ENCODE data around the genes SGSH and NDUFAF8.

- PRO-cap = bidirectional peak, plus-strand start at chr17:80187804, minus-strand start at chr17:80187693
Measured at GRCh38 chr17:80187474-80188165, 17.8 kb downstream of the CARD14 start.

DNA sequence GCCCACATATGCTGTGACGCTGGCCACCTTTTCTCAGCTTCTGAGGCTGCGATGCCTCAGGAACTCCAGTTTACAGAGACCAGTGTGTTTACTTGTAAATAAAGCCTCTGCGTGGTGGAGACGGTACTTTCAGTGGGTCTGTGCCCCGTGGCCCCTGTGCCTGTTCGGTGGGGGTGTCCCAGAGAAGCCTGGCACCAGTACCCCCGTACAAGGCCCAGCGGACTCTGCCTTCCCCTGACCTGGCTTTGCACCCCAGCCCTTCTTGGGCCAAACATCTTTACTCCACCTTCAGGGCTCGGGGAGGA lies 11.3 kb downstream of the SGSH start:
- PRO-cap = no peak

GRCh38 chr17:80220033-80220591 lies at the start of gene SGSH:
Gene SGSH (minus strand): TSS chr17:80220333.
- PRO-cap = bidirectional peak, plus-strand start at chr17:80220427, minus-strand start at chr17:80220360

- PRO-cap = no peak
Measured at GRCh38 chr17:80419421-80419747, 4.4 kb downstream of the ENDOV start.

GRCh38 chr17:80601169-80601512 lies 56.5 kb downstream of the RPTOR start:
- PRO-cap = no peak

- PRO-cap = no peak
Measured at GRCh38 chr17:80738183-80738682, 193.6 kb downstream of the RPTOR start.

DNA sequence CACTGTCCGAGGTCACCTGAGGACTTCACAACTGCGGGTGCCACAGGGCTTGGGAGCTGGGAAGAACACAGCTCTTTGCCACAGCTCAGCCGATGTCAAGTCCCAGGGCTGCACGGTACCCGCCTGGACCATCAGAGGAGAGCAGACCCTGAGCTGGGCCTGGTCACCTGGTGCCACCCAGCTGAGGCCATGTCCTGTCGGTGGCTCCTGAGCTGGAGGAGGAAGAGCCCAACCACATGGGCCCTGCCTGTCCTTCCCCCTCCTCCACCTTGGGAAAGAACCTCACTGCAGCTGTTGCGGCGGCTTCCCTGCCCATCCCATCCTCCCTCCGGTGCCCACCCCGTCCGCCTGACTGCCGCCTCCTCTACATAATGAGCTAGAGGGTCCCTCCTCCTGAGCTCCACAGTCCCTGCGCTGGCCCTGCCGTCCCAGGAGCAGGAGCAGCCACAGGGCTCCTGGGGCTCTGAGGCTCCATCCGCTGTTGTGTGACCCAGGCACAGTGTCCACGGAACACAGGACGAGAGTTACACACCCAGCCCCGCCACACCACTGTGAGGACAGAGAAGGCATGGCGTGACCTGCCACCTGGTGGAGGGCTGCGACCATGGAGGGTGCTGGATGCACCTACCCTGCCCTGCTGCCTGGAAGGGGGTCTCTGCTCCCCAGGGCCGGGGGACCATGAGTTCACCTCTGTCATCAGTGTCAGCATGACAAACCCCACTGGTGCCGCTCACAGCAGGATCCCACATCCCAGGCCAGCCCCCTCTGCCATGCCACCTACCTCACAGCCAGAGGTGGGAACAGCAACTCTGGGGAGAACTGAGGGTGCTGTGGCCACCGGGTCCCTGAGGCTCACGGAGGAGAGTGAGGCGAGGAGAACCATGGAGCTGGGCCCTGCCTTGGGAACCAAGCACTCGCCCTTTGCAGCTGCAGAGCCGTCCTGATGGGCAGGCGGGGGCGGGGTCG lies 21.4 kb upstream of the CHMP6 start:
- PRO-cap = no peak

- PRO-cap = no peak
Measured at GRCh38 chr17:81019238-81019646, 15.7 kb upstream of the BAIAP2 start.

DNA sequence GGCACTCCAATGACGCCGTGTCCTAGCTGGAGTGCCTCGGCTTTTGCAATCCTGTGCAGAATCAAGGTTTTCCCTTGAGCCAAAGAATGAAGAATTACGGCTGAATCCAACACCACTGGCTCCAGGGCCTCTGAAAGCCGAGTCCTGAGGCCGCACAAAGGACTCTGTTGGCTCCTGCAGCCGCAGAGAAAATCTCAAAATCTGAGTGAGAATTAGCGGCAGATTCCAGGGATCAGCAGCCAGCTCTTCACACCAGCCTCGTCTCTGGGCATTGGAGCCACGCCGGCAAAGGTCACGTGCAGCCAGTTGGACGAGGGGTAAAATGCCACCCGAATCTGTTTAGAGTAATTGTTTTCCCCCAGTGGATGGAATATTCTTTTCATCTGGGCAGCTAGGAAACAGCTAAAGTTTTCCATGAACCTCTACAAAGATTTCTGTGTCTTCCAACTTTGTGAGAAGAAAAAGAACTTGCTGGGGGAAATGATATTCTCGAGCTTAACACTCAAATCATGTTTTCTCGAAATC lies 9.6 kb upstream of the BAIAP2 start:
- PRO-cap = no peak

DNA sequence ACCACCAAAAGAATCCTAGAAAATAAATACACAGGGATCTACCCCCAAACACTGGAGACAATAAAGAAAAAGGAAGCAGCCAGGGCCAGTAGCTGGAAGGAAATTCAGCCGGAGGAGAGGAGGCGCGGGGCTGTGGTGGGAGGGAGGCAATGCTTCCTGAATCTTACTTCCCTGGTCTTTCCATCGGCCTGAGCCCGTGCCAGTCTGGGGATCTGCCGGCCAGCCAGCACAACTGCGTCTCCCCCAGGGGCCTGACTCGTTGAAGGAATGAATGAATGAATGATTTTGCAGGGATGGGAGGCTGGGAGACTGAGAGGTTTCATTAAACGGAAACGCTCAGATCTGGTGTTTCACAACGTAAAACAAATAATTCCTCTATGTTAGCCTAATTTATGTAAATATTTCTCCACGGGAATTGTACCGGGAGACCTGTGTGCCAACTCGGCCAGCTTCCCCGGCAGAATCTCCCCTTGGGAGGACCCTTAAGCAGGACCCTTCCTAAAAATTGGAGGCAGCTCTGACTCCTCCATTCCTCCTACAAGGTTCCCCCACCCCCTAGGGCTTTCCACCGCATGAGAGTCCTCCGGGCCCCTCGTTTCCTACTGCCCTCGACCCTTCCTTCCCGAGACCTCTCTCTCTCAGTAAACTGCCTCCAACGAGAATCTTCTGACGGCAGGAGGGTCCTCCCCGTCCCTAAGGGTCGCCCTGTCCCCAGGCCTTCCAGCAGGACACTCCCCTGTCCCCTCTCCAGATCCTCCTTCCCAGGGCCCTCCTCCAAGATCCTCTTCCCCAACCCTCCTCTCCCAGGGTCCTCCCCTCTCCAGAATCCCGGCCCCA lies 1.2 kb upstream of the BAIAP2 start:
- PRO-cap = unidirectional peak, plus-strand start at position 197 of the sequence

GRCh38 chr17:81117658-81118747 lies 47.3 kb upstream of the PVALEF start:
- PRO-cap = no peak

DNA sequence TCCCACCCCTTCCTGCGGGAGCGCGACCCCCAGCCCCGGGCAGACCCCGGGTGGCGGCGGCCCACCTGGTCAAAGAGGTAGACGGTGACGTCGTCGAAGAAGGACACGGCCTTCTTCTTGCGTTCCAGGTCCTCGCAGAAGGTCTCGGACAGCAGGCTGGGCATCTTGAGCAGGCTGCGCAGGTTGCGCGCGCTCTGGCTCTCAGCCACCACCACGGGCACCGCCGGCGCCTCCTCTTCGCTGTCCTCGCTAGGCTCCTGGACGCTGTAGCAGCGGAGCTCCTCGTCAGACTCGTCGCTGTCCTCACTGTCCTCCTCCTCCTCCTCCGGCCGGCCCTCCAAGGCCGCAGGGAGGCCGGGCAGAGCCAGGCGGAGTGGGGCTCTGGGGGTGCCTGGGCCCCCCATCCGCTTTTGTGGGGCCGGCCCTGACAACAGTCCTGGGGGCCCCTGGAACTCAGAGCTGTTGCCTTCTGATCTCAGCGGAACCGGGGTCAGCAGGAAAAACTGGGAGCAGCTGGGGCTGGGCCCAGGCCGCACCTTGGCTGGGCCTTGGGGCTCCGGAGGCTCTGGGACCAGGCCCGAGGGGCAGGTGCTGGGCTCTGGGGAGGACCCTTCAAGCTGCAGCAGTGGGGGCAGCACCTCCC lies 45.0 kb upstream of the PVALEF start:
- PRO-cap = no peak

- PRO-cap = bidirectional peak, plus-strand start at chr17:81130968, minus-strand start at chr17:81130886
Measured at GRCh38 chr17:81130212-81131424, 34.7 kb upstream of the PVALEF start.

GRCh38 chr17:81131640-81132534 lies 33.4 kb upstream of the PVALEF start:
- PRO-cap = bidirectional peak, plus-strand start at chr17:81132119, minus-strand start at chr17:81131916

DNA sequence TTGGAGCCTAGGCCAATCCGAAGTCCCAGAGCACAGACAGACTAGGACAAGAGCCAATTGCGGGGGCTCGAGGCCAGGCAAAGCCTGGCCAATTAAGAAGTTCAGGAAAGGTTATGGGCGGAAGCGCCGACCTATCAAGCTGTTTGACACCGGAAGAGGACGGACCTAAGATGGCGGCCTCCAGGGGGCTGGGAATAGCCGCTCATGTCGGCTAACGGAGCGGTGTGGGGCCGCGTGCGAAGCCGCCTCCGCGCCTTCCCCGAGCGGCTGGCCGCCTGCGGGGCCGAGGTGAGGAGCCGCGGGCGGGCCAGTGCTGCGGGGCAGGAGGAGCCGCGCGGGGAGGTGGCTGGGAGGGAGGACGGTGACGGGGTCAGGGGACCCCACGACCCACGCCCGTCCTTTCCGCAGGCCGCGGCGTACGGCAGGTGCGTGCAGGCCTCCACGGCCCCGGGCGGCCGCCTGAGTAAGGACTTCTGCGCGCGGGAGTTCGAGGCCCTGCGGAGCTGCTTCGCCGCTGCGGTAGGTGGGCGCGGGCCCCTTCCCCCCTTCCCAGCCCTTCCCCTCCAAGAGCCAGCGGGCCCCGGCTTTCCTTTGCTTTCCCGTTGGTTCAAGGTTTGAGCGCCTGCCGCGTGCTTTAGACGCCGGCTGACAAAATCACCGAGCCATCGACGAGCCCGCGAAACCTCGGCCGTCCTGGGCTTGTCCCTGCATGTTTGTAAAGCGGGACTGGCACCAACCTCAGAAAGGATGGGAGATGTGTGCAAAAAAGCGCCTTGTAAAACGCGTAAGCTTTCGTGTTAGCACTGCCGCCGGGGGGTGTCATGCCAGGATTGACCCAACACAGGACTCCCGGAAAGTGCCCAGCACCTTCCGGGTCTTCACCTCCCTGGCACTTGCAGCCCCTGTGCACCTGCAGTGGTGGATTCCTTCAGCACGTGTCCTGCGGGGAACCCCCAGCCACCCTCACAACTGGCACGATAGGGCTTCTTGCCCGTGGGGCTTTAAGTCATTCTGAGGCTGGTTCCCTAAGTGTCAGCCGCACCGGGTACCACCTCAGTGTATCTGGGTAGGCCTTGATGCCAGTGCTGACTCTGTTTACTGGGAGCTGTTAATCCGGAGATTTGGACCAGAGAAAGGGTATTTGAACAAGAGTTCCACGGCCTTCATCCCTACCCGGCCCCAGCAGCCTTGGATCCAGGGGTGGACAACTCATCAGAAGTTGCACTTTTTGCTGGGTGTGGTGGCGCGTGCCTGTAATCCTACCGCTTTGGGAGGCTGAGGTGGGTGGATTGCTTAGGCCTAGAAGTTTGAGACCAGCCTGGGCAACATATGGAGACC lies at the start of gene NDUFAF8:
TSS of gene NDUFAF8 (plus strand) at position 159 of the 1,338 bp plus-strand sequence.
- PRO-cap = bidirectional peak, plus-strand start at position 168 of the sequence, minus-strand start outside the sequence

GRCh38 chr17:81251756-81253008 lies 13.1 kb downstream of the NDUFAF8 start:
- PRO-cap = bidirectional peak, plus-strand start at chr17:81251876, minus-strand start at chr17:81251625; unidirectional peak, plus-strand start at chr17:81252089

DNA sequence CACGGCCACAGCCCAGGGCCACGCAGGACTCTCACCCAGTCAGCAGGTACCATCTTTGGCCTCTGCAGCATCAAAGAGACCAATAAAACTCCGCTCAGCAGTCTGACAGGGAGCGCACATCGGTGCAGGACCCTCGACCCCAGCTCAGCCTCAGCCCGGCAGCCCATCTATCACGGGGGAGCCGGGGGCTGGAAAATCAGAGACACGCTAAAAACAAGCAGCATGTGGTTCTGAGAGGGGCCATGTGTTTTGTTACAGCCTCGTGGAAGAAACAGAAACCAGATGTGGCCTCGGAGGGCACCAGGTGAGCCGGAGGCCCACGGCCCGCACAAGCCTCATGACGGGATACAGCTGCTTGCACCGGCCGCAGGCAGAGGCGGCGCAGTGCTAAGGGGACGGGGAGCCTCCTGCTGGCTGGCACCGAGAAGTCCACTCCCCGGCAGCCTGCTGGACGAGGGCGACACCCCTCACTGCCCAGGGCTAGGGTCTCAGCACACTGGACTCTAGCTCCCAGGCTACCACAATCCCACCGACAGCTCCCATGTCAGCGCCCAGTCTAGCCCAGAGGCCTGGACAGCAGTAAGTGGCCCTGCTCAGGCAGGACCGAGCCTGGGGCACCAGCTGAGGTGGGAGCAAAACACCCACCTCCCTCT lies 19.1 kb downstream of the NDUFAF8 start:
- PRO-cap = no peak

GRCh38 chr17:81295909-81296638 lies 967 bp upstream of the SLC38A10 start:
- PRO-cap = bidirectional peak, plus-strand start at chr17:81296331, minus-strand start at chr17:81296194

GRCh38 chr17:81365659-81366353 lies 29.5 kb upstream of the BAHCC1 start:
- PRO-cap = bidirectional peak, plus-strand start at chr17:81366043, minus-strand start at chr17:81365820; bidirectional peak, plus-strand start at chr17:81366276, minus-strand start at chr17:81366178

DNA sequence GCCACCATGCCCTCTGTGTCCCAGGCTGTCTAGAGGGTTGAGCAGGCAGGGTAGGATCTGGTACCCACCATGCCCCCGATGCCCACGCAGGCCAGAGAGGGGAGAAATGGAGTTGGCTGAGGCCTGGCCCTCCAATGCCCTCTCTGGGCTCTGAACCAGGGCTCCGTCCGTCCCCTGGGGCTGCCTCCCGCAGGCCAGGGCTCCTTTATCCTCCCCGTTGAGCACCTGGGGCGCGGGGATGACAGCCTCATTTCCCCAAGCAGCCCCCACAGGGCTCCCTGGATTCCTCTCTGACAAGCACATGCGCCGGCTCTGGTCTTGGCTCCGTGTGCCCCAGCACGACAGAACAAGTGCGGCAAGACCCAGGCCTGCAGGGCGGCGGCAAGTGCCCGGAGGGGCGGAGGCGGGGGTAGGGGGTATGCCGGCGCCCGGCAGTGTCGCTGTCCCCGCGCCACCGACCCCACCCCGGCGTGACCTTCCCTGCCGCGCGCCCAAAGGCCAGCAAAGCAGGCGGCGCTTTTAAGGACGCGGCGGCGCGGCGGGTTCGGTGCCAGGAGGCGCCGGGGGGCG lies 8.9 kb upstream of the BAHCC1 start:
- PRO-cap = bidirectional peak, plus-strand start at position 522 of the sequence, minus-strand start at position 493 of the sequence